ENCODE measurements around a stretch of chr15.

DNA sequence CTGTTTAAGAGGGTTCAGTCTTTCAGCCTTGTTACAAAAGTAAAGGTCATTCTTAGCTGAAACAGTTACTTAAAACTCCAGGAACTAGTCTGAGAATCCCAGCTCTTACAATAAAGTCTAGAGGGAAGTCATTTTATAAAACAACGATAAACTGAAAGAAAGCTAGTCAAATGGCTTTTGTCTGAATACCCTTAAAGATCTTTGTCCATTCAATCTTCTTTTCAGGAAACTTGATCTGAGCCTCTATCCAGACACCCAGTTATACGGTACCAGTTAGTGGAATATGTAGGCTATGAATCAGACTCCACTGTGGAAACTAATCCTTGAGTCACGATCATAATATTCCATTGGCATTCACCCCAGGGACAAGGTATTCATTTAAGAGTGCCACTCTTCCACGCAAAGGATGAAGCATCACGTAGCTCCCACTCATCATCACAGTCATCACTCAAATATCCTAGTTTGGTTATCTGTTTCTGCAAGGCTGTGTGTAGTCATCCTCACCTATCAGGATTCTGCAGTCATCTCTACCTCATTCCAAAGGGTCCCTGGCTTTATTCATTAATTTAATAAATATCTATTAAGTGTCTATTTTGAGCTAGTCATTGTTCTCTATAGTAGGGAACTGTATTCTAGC lies 85.7 kb downstream of the NEDD4 start:
- PRO-cap, 3 experiments: peak in 1 of 3 experiments; most common minus-strand start position 268 of the sequence (in 1)
- RAMPAGE, long total RNA, 4 experiments: no peak in any of the 4 experiments
- RRBS: no CpG with 5 or more reads among the region's 5 CpGs

DNA sequence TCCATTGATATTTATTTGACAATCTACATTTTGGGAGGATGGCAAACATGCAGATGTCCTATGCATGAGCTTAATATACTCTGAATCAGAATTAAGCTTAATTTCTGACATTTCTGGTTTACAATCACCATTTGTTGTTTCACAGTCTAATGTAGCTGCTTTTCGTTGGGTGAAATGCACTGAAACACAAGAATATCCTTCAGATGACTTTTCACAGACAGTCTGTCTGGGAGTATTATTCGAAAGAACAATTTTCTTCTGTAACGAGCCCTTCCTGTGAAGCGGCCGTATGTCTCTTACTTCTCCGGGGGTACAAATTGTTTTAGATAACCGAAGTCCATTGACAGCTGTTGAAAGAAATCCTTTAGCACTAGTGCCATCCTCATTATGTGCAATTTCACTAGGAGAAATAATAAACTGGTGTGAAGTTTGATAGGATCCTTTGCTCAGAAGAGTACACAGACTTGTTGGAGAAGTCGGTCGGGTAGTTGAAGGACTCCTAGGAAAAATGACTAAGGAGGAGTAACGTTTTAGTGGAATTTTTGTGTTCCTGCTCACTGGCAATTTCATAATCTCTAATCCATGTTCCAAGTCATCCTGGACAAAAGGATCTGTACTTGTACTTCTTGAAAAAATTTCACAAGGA lies 77.8 kb downstream of the NEDD4 start:
- PRO-cap, 3 experiments: no peak in any of the 3 experiments
- RAMPAGE, long total RNA, 4 experiments: no peak in any of the 4 experiments
- RRBS: no CpG with 5 or more reads among the region's 10 CpGs

GRCh38 chr15:55952396-55953060 lies 40.9 kb downstream of the NEDD4 start:
- PRO-cap, 3 experiments: no peak in any of the 3 experiments
- RAMPAGE, long total RNA, 4 experiments: no peak in any of the 4 experiments
- RRBS: no CpG with 5 or more reads among the region's 8 CpGs

- PRO-cap, 3 experiments: no peak in any of the 3 experiments
- RAMPAGE, long total RNA, 4 experiments: no peak in any of the 4 experiments
- RRBS: no CpG with 5 or more reads among the region's 4 CpGs
Measured at GRCh38 chr15:56176854-56177403, 66.8 kb downstream of the RFX7 start.

DNA sequence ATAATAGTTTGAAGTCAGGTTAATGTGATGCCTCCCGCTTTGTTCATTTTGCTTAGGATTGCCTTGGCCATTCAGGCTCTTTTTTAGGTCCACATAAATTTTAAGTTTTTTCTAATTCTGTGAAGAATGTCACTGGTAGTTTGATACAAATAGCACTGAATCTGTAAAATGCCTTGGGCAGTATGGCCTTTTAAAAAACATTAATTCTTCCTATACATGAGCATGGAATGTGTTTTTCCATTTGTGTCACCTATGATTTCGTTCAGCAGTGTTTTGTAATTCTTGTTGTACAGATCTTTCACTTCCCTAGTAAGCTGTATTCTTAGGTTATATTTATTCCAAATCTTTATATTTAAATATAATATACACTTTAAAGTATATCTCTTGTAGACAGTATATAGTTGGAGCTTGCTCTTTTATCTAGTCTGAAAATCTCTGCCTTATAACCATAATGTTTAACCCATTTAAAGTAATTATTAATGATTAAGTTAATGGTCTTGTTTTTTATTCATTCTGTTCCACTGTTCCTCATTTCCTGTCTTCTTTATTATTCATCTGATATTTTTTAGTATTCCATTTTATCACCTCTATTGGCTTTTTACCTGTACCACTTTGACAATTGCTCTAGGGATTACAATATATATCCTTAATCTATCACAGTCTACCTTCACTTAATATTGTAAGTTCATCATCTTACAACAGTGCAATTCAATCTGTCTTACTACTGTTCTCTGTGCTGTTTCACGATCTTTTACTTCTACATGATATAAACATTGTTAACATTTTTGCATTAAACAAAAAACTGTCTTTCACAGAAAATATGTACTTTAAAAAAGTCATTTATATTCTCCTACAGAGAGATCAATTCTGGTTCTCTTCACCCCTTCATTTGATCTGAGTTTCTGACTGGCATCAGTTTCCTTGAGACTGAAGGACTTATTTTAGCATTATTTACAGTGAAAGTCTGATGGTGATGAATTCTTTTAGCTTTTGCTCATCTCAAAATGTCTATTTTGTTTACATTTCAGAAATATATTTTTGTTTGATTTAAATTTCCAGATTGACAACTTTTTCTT lies 22.3 kb downstream of the RFX7 start:
- PRO-cap, 3 experiments: no peak in any of the 3 experiments
- RAMPAGE, long total RNA, 4 experiments: no peak in any of the 4 experiments
- RRBS: no CpG with 5 or more reads among the region's 3 CpGs

GRCh38 chr15:56444209-56444717 lies 20.7 kb downstream of the MNS1 start:
- PRO-cap, 3 experiments: no peak in any of the 3 experiments
- RAMPAGE, long total RNA, 4 experiments: no peak in any of the 4 experiments
- RRBS: no CpG with 5 or more reads among the region's 5 CpGs

DNA sequence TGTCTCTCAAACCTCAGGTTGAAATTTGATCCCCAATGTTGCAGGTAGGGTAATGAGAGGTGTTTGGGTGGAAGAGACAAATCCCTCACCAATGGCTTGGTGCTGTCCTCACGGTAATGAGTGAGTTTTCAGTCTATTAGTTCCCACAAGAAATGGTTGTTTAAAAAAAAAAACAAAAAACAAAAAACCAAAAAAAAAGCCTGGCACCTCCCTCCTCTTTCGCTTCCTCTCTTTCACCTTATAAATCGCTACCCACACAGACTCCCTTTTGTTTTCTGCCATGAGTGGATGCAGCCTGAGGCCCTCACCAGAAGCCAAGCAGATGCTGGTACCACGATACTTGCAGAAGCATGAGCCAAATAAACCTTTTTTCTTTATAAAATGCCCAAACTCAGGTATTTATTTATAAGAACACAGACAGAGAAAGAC lies 14.1 kb downstream of the ZNF280D start:
- PRO-cap, 3 experiments: no peak in any of the 3 experiments
- RAMPAGE, long total RNA, 4 experiments: no peak in any of the 4 experiments
- RRBS: no CpG with 5 or more reads among the region's 4 CpGs

DNA sequence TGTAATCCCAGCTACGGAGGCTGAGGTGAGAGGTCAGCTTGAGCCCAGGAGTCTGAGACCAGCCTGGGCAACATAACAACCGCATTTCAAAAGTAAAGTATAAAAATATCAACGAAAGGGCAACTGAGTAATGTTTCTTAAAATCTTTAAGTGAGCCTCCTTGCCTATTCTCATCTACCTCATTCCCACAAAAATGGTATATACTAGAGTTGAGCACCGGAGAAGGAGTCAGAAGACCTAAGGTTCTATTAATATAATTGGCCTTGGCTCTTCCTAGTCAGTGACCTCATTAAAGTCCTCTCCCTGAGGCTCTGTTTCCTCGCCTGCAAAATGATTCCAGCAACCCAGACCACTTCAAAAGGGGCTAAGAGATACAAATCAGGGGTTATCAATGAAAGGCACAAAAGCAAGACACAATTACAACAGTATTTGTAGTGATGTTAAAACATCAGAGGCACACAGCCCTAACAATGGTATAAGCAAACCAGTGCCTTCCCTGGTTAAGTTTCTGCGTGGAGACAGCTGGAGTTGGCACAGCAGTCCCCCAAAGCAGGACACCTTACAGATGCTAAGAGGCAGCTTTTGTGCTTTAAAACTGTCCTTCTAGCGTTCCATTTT lies 1.3 kb downstream of the ZNF280D start:
- PRO-cap, 3 experiments: peak in 2 of 3 experiments; most common plus-strand start position 503 of the sequence (in 2); most common minus-strand start position 512 of the sequence (in 1)
- RAMPAGE, long total RNA, 4 experiments: no peak in any of the 4 experiments
- RRBS: no CpG with 5 or more reads among the region's 7 CpGs

- PRO-cap, 3 experiments: peak in 3 of 3 experiments; most common plus-strand start chr15:56887343 (in 3); most common minus-strand start chr15:56887109 (in 3)
- RAMPAGE, long total RNA, 4 experiments: no peak in any of the 4 experiments
- RRBS: 1% methylated on average over 41 of the region's 80 CpGs
Measured at GRCh38 chr15:56886866-56887999, 31.2 kb upstream of the TCF12 start.

- PRO-cap, 3 experiments: no peak in any of the 3 experiments
- RAMPAGE, long total RNA, 4 experiments: no peak in any of the 4 experiments
- RRBS: no CpG with 5 or more reads among the region's 2 CpGs
Measured at GRCh38 chr15:57156456-57156776, 219.9 kb upstream of the CGNL1 start.

- PRO-cap, 3 experiments: no peak in any of the 3 experiments
- RAMPAGE, long total RNA, 4 experiments: no peak in any of the 4 experiments
- RRBS: 5% methylated on average over 18 of the region's 38 CpGs
Measured at GRCh38 chr15:57306712-57307346, 69.5 kb upstream of the CGNL1 start.

- PRO-cap, 3 experiments: no peak in any of the 3 experiments
- RAMPAGE, long total RNA, 4 experiments: no peak in any of the 4 experiments
- RRBS: no CpG with 5 or more reads among the region's 9 CpGs
Measured at GRCh38 chr15:57323489-57324363, 52.6 kb upstream of the CGNL1 start.

DNA sequence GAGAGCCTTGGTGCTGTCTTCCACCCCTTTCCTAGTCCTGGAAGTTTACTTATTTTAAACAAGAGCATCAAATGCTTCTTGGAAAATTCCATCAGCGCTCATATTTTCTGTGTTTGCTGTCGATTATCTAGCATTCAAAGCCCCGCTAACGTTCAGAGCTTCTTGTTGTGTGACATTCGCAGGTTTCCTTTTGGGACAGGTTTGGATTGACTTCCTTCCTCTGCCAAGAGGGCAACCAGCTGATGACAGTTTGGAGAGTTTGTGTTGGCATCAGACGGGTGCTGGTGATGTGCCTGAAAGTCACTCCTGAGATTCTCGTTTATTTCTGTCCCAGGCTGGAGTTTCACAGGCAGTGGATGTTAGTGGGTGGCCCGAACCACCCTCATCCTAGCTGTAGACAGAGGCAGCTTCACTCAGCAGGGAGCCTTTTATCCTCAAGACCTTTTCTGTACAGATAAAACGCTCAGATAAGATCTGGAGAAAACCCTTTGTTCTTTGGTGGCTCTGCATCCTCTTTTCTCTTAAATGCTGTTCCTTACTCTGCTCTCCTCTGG lies 35.6 kb downstream of the CGNL1 start:
- PRO-cap, 3 experiments: no peak in any of the 3 experiments
- RAMPAGE, long total RNA, 4 experiments: no peak in any of the 4 experiments
- RRBS: no CpG with 5 or more reads among the region's 9 CpGs

GRCh38 chr15:57427152-57427577 lies 50.9 kb downstream of the CGNL1 start:
- PRO-cap, 3 experiments: peak in 1 of 3 experiments; most common minus-strand start chr15:57427419 (in 1)
- RAMPAGE, long total RNA, 4 experiments: no peak in any of the 4 experiments
- RRBS: no CpG with 5 or more reads among the region's 5 CpGs

DNA sequence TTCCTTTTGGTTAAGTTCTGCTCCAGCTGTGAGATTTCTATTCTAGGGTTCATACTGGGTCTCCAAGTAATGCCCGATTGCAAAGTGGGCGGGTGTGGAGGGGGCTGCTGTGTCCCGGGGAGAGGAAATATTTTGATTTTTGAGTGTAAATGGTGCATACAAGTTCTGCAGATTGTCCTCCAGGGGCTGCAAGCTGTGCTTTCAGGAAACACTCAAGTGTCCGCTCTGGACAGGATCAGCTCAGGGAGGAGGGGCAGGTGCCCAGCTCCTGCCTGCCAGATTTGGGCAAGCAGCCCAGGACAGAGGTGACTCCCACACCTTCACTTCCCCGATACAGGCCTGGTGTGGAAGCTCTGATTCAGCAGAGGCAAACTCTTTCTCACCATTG lies 142.8 kb downstream of the ALDH1A2 start:
- PRO-cap, 3 experiments: no peak in any of the 3 experiments
- RAMPAGE, long total RNA, 4 experiments: no peak in any of the 4 experiments
- RRBS: no CpG with 5 or more reads among the region's 5 CpGs

DNA sequence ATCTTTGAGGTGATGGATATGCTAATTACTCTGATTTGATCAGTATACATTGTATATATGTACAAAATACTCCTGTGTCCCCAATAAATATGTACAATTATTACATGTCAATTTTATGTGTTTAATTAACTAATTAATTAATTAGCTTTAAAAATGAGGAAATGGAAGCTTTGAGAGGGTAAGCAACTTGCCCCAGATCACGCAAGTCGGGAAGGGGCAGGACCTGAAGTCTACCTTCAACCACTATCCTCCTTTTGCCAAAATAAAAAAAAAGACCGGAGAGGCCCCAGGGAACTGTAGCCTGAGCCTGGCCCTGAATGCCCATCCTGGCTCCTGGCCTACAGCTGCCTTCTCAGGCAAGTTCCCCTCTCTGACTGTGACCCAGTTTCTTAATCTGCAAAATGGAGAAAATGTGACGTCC lies 102.2 kb upstream of the LIPC start:
- PRO-cap, 3 experiments: no peak in any of the 3 experiments
- RAMPAGE, long total RNA, 4 experiments: no peak in any of the 4 experiments
- RRBS: no CpG with 5 or more reads among the region's 4 CpGs

GRCh38 chr15:58360569-58360768 lies 71.3 kb upstream of the LIPC start:
- PRO-cap, 3 experiments: no peak in any of the 3 experiments
- RAMPAGE, long total RNA, 4 experiments: no peak in any of the 4 experiments
- RRBS: no CpG with 5 or more reads among the region's 1 CpG

DNA sequence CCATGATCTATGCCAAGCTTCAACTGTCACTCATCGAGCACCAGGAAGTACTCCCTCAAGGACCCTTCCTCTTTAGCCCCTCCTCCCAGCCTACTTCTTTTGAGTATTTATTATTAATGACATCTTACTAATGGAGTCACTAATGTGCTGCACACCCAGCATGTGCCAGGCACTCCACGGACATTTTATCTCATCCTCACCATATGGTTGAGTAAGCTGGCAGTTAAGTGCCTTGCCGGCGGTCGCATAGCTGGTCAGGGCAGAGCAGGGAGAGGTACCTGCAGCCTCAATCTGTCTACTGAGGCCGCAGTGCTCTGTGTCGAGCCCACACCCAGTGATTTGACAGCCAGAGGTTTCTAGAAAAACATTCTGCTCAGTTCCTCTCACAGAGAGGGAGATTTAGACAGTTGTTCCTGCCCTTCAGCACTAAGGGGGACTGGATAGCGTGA lies 2.5 kb downstream of the LIPC start:
- PRO-cap, 3 experiments: no peak in any of the 3 experiments
- RAMPAGE, long total RNA, 4 experiments: no peak in any of the 4 experiments
- RRBS: no CpG with 5 or more reads among the region's 8 CpGs

- PRO-cap, 3 experiments: no peak in any of the 3 experiments
- RAMPAGE, long total RNA, 4 experiments: no peak in any of the 4 experiments
- RRBS: no CpG with 5 or more reads among the region's 9 CpGs
Measured at GRCh38 chr15:58444938-58445282, 13.1 kb downstream of the LIPC start.

- PRO-cap, 3 experiments: no peak in any of the 3 experiments
- RAMPAGE, long total RNA, 4 experiments: no peak in any of the 4 experiments
- RRBS: no CpG with 5 or more reads among the region's 12 CpGs
Measured at GRCh38 chr15:59189317-59190019, 17.2 kb upstream of the LDHAL6B start.

Data from adrenal gland (tissue), 7 donors.